Endodermal cell (in vitro differentiated cells): ENCODE data around the gene FAM120AOS.

- PRO-cap, result no peak
Measured at GRCh38 chr9:92610281-92611250, 59.4 kb downstream of the IPPK start.

DNA sequence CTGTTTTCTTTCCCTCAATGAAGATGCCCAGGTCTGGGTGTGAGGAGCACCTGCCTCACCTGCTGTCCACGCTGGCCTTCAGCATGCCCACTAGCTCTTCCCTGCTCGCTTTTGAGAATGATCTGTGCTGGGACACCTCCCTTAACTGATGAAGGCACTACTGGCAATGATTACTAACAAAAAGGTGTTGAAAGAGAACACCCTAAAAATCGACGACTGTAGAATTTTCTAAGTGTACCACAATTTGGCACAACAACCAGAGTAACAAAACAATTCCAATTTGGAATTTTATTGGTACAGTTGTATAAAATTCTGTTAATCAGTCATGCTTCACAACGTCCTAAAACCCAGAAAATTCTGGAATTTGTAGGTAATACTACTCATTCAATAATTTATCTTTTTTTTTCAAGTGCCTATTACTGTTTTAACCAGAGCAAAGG is 42.4 kb upstream of the IPPK start:
- PRO-cap, result no peak

DNA sequence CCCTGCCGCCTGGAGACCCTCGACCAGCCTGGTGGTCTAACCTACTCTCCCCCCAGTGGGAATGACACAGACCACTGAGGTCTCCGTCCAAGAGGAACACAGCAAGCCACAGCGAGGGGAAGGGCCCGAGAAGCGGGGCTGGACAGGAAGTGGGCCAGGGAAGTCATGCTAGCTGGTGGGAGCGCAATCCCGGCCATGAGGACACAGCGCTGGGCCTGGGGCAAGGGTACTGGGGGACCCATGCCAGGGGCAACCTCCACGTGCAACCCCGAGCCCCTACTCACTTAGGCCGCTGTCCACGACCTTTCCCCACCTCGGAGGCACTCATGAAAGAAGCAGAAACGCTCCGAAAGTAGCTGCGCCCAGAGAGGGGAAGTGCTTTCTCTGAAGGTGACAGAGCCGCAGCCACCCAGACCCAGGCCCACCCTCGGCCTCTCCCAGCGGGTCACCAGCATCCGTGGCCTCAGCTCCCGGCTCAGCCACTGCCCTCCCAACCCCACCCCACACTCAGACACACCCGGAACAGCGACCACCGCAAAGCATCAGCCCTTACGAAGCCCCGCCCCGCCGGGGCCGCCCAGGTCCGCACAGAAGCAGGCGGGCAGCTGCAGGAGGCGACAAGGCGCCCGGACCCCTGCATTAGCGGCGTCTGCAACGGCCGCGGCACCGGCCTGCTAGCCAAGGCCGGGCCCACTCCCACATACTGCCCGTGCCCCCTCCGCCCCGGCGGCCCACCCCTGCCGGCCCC is 799 bp downstream of the BICD2 start:
- PRO-cap, result unidirectional peak, plus-strand start at position 588 of the sequence

- PRO-cap, result no peak
Measured at GRCh38 chr9:92789705-92790094, 25.1 kb upstream of the BICD2 start.

- PRO-cap, result no peak
Measured at GRCh38 chr9:92912994-92913446, 34.3 kb upstream of the FGD3 start.

DNA sequence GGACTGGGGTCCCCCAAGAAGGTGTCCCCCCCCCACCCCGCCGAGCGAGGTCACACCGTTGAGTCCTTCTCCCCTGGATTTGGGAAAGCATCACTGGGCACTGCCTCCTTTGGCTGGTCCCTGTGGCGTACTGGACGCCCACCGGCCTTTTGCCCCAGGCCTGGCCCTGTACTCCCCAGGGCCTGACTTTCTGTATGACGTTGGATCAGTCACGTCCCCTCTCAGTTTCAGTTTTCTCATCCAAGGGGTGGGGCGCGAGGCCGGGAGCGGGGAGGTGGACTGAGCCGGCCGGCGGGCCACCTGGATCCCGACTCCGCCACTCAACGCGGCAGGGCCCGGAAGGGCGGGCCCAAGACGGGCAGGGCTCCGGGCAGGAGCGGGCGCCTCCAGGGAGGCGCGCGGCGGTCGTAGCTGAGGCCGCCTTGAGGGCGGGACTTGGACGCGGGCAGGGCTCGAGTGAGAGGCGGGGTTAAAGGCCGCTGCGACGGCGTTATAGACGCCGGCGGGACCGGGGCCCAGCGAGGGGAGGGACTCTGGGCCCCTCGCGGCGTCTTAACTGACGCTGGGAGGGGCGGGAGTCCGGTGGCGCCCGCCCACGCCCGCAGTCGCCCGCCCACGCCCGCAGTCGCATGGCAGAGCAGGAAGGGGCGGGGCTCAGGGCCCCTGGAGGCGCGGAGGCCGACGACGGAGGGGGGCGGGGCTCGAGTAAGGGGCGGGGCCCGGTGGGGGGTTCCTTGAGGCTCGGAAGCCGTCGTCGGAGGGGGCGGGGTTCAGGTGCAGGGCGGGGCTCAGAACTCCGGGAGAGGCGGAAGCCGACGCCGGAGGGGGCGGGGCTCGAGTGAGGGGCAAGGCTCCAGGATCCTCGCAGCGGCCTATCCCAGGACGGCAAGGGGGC is 601 bp upstream of the CARD19 start:
- PRO-cap, result bidirectional peak, plus-strand start at position 352 of the sequence, minus-strand start at position 325 of the sequence; unidirectional peak, minus-strand start at position 558 of the sequence; unidirectional peak, minus-strand start at position 606 of the sequence

- PRO-cap, result no peak
Measured at GRCh38 chr9:93112117-93113186, 16.4 kb downstream of the CARD19 start.

DNA sequence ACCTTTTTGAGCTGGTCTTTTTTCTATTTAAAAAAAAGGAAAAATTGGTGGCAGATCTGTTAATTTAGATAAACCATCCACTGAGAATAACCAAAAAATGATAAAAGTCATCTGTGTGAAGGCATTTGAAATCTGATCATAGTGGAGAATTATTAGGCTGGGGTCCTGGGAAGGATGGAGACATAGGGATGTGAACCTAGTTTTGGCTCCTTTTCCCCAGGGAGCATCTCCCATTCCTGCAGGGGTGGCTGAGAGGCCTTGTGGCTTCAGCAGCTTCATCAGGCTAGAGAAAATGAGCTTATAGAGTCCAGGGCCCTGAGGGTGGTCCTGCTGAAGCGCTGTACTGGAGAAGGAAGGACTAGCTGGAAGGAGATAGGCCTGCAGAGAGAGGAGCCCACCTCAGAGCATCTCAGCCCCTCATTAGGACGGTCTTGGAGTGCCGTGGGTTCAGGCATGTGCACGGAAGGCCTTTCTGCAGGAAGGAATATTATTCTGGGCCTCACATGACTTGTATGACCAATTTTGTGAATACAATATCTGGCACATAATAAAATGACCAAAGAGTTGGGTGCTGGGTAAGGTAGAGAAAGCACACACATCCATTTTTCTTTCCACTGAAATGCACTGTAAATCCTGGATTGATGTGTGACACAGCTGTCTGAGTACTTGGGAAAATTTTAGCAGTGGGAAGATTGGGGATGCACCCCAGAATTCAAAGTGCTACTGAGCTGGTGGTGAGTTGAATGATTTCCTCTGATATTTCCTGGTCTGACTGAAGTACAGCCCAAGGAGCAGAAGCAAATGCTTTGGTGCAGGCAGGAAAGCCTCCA is 86.1 kb downstream of the WNK2 start:
- PRO-cap, result no peak

DNA sequence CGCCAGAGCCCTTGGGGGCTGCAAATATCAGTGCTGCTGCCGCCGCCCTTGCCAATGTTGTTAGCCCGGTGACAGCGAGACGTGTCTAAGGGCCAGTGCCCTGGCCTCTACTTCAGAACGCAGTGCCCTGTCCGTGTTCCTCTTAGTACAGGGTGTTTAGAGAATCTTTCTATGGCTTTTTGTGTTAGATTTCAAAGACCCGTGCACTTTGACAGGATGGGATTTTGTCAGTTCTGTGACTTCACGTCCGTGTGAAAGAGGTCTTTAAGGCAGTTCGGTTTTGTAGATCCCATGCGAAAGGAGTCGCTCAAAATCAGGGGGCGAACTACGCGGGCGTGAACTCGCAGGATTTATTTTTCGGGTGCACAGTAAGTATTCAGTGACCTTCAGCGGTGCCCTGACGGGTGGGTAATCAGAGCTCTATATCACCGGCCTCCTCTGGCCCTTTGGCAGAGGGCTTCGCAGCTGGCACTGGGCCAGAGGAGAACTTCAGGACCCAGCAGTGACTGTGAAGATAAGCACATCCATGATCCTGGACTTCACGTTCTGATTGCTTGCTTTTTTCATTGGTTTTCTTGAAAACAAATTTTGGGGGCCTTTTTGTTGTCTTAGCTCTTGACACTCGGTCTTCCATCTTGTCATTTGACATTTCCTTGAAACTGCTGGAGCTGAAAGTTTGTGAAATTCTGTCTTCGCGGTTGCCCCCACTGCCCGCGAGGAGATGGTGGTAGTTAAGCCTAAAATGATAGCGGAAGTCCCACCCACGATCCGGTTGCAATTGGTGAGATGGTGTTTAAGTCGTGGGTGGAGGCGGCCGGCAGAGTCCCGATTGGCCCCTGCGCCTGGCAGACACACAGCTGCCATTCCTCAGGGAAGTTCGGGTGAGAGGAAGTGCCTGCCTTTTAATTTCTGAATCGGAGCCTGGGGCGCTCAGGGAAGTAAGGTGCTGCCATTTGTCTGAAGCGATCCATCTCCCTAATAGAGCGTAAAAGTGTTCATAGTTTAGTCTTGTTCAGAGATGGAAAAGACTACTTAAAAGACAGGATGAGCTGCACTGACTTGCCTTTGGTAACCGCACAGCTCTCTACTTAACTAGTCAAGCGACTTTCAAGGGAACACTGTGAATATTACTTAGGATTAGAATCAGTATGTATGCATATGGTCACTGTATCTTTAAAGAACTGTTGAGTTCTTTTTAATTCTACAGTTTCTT is at the start of gene FAM120AOS:
Gene FAM120AOS (minus strand): TSS at position 739 of the 1,213 bp plus-strand sequence.
- PRO-cap, result bidirectional peak, plus-strand start at position 848 of the sequence, minus-strand start at position 706 of the sequence

DNA sequence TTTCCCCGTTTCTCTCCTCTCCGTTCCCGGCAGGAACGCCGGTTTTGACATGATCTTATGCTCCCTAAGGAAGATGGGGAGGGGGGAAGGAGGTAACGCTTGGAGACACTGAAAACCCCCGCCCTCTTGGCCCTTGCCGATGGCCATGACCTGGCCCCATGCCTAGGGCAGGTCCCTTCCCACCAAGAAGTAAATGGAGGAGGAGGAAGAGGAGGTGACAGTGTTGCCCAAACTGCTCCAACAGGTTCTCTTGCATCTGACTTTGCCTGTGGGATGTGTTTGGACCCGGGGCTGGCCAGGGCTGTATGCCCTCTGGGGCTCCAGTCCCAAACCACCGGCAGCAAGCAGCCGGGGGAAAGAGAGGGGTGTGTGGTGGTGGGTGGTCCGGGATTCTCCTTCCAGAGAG is 1.2 kb downstream of the PHF2 start:
- PRO-cap, result no peak

DNA sequence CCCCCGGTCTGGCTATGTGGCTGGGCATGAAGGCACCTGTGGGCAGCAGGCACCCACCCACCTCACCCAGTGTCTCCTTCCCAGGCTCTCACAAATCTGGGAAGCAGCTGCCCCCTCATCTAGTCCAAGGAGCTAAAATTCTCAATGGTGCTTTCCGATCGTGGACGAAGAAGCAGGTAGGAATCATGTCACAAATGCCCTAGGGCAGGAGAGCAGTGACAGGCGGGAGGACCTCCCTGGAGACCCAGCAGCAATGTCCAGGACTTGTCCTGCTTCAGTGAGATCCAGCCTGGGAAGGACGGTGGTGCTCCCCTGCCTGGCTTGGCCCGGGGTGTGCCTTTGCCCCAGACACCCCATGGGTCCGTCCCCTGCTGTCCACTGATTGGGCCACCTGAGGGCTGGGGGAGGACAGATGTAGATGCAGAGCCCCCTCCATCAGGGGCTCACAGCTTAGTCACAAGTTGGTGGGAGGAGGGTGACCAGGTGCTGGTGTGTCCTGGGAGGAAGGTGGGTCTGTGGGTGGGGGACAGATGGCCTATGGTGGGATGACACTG is 81.8 kb downstream of the PHF2 start:
- PRO-cap, result no peak

DNA sequence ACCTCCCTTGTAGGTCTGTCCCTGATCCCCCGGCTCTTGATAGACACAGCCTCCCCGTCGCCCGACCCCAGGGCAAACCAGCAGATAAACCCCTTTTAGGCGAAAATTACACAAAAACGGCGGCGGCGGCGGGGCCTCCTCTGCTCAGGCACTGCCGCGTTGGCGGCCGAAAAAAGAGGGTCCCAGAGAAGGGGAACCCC is 3.0 kb upstream of the BARX1 start:
- PRO-cap, result no peak

- PRO-cap, result no peak
Measured at GRCh38 chr9:94156978-94157377, 72.7 kb downstream of the PTPDC1 start.

GRCh38 chr9:94182233-94182898 is 76.7 kb upstream of the ZNF169 start:
- PRO-cap, result no peak

GRCh38 chr9:94278726-94279222 is 19.7 kb downstream of the ZNF169 start:
- PRO-cap, result no peak

DNA sequence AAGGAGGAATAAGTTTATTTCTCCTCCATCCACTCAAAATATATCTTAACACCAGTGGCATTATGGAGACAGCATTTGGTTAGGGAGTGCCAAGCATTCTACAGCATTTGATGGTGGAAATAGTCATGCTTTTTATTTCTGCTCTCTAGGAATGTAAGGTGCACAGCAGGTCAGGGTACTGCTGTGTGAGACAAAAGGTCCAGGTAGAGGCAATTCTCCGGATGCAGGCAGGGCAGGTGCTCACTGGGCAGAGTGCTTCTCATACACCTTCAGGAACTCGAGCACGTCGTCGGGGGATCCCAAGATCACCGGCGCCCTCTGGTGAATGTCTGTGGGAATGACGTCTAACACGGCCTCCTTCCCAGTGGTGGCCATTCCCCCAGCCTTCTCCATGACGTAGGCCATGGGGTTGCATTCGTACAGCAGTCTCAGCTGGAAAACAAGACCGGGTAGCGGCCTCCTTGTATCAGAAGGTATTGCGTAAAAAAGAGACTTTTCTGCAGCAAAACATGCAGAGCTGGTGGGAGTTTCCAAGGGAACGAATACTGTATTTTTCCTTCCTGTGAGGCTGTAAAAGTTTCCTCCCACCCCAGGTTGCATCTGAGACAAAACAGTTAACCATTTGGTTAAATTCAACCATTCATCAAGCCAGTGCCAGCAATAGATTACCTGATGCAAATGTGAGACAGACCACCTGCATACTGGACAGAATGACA is 9.7 kb upstream of the FBP2 start:
- PRO-cap, result no peak

- PRO-cap, result no peak
Measured at GRCh38 chr9:94630869-94631324, 8.4 kb downstream of the FBP1 start.

GRCh38 chr9:94643275-94643563 is 3.9 kb upstream of the FBP1 start:
- PRO-cap, result no peak

DNA sequence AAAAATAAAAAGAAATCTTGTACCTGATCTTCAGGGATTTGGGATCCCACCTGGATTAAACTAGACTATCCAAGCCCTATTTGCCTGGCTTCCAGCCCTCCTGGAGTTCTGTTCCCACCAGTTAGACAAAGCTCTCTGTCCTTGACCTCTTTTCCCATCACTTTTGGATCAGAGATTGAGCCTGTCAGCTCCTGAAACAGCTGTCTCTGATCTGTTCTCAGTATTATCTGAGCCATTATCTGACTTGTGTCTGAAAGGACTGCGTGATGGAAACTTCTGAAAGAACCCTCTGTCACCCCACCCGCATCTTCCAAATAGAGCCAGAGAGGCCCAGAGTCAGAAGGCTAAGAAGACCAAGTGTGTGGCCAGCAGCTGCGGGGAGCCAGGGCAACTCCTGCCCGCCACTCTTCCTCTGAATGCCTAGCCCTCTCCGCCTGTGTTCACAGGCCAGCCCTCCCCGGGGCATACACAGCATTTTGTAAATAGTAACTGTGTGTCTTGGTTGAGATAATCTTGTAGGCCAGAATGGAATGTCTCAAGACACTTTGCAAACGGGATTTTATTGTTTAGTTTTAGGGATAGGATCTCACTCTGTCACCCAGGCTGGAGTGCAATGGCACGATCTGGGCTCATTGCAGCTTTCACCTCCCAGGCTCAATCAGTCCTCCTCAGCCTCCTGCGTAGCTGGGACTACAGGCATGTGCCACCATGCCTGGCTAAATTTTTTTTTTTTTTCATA is 92.7 kb downstream of the AOPEP start:
- PRO-cap, result unidirectional peak, minus-strand start at position 418 of the sequence

DNA sequence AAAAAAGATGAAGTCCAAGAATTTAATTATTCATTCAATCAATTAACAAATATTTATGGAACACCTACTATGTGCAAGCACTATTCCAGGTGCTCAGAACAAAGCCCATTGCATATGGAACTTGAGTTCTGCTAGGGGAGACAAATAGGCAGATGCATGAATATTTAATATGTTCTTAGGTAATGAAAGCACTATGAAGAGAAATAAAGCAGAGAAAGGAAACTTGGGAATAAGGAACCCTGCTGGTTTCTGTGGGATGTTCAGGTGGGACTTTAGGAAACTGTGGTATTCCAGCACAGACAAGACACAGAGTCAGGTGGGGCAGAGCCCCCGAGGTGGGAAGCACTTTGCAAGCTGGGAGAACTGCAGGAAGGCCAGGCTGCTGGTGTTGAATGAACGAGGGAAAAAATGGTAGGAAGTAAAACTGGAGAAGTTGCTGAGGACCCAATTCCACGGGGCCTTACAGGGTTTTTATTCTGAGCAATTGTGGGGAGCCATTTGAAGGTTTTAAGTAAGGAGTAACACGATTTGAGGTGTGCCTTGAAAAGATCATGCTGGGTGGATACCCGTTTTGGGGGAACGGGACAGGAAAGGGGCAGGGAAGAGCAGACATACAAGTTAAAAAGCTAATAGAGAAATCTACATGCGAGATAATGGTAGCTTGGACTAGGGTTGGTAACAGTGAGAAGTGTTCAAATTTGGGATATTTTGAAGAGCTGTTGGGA is 118.6 kb downstream of the AOPEP start:
- PRO-cap, result no peak